Measurements from ENCODE around the genes OR2D3, PPFIBP2, NLRP10, TMEM9B and NRIP3.

DNA sequence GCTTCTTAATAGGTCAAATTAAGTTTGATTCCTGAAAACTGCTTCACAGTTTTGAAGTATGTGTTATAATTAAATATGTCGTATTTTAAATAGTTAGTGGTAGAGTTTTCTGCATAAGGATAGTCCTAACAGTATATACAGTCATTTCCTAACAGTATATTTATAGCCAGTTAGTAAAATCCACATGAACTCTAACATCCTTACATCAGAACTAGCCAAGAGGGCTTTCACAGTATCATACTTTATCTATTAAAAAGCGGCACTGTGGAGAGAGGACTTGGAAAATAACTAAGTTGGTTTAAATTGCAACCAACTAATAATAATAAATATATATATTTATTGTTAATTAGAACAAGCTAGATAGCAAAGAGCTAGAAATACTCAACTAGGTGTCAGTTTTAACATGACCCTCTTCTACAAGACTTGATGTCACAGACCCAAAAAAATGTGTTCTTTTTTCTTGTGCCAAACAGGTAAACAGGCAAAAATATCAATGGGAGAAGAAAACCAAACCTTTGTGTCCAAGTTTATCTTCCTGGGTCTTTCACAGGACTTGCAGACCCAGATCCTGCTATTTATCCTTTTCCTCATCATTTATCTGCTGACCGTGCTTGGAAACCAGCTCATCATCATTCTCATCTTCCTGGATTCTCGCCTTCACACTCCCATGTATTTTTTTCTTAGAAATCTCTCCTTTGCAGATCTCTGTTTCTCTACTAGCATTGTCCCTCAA is at the start of gene OR2D3:
TSS of gene OR2D3 (plus strand) at position 446 of the 733 bp plus-strand sequence.
- PRO-cap, result no peak
- RAMPAGE, long total RNA, 4 experiments, result no peak in any of the 4 experiments

- PRO-cap, result bidirectional peak, plus-strand start at chr11:7513999, minus-strand start at chr11:7513640
- RAMPAGE, long total RNA, 4 experiments, result start-site peak on the plus strand in 2 of 4 experiments, at chr11:7513929-7514016 at its widest, 27 to 29 reads per replicate; start-site peak on the minus strand in 4 of 4 experiments, at chr11:7513628-7513661 at its widest, 16 to 29 reads per replicate
Observed at GRCh38 chr11:7513443-7514182, at the start of gene PPFIBP2. TSS of gene PPFIBP2 (plus strand) at chr11:7513999.

GRCh38 chr11:7554032-7554529 is 40.3 kb downstream of the PPFIBP2 start:
- PRO-cap, result no peak
- RAMPAGE, long total RNA, 4 experiments, result no peak in any of the 4 experiments

DNA sequence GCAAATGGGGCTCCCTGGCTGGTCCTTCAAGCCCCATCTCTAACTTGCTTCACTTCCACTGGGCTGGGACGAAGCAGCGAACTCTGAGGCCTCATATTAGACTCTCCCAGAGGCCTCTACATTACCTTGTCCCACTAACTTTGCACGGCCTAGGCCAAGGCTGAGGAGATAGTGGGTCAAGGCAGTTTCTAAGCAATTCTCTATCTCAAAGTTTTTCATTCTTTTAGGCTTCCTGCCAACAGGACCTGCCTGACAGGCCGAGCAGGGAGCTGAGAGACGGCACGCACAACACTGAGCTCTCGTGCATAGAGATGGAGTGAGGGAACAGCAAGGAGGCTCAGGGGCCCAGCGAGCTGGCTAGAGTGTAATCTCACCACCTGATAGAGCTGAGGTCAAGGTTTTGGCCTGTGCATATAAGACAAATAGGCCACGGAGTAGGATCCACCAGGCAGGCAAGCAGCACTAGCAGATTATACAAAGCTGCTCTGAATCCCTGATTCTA is 2.0 kb downstream of the CYB5R2 start:
- PRO-cap, result no peak
- RAMPAGE, long total RNA, 4 experiments, result no peak in any of the 4 experiments

GRCh38 chr11:7965249-7965512 is at the start of gene NLRP10:
TSS of gene NLRP10 (minus strand) at chr11:7965447.
- PRO-cap, result no peak
- RAMPAGE, long total RNA, 4 experiments, result no peak in any of the 4 experiments

DNA sequence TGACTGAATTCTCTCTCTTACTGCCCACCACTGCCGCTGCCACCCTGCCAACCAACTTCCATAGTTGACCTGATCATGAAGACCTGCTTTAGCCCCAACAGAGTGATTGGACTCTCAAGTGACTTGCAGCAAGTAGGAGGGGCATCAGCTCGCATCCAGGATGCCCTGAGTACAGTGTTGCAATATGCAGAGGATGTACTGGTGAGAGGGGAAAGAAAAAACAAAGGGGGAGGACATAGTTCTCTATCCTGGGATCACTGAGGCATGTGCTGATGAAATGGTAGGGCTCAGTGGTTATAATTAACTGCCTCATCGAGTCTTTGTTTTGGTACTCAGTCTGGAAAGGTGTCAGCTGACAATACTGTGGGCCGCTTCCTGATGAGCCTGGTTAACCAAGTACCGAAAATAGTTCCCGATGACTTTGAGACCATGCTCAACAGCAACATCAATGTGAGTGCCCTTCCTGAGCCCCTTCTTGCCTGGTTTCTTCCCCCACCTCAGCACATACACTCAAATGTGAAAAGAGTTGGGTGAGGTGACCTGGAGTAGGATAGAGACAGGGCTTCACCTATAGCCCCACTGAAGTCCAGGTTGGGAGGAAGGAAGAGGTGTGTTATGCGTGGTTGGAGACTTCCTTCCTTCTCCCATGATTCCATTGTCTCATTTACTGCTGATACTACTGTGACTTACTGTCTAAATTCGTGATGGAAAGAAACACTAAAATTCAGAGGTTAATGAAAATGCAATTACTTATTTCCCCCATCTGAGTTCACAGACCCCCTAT is 8.0 kb downstream of the EIF3F start:
- PRO-cap, result no peak
- RAMPAGE, long total RNA, 4 experiments, result no peak in any of the 4 experiments

- PRO-cap, result no peak
- RAMPAGE, long total RNA, 4 experiments, result no peak in any of the 4 experiments
Observed at GRCh38 chr11:8032868-8033640, 45.9 kb downstream of the EIF3F start.

DNA sequence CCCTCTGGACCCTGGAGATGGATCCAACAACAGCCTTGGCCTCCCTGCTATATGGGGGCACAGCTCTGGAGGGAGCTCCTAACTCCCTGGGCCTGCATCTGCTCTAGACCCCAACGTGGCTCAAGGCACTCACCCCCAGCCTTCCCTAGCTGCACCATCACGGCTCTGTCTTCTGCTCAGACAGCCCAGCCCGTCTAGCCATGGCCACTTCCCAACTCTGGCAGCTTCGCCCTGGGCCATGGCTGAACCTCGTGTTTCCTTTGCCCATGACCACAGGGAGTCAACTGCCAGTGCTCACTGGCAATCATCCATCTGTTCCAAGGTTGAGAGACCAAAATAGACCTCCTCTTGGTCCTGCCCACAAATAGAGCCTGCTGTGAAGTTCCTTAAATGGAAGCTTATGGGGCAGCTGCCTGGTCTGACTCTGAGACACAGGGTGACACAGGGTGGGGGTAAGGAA is 5.4 kb downstream of the LMO1 start:
- PRO-cap, result no peak
- RAMPAGE, long total RNA, 4 experiments, result no peak in any of the 4 experiments

- PRO-cap, result no peak
- RAMPAGE, long total RNA, 4 experiments, result no peak in any of the 4 experiments
Observed at GRCh38 chr11:8315206-8315530, 51.5 kb upstream of the LMO1 start.

DNA sequence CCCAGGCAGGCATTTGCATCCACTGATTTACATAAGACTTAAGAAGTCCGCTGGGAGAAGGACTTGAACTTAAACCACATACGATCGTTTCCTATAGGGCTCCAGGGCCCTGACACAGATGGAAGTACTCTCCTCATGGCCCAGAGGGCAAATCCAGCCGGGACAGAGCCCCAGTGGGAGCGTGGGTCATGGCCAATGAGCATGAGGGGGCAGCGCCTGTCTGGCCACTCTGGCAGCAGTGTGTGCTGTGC is 79.2 kb upstream of the LMO1 start:
- PRO-cap, result no peak
- RAMPAGE, long total RNA, 4 experiments, result no peak in any of the 4 experiments

- PRO-cap, result no peak
- RAMPAGE, long total RNA, 4 experiments, result no peak in any of the 4 experiments
Observed at GRCh38 chr11:8684442-8685019, 1.9 kb downstream of the RPL27A start.

GRCh38 chr11:8694791-8695300 is 12.3 kb downstream of the RPL27A start:
- PRO-cap, result no peak
- RAMPAGE, long total RNA, 4 experiments, result no peak in any of the 4 experiments

- PRO-cap, result no peak
- RAMPAGE, long total RNA, 4 experiments, result no peak in any of the 4 experiments
Observed at GRCh38 chr11:8765378-8765663, 45.2 kb downstream of the DENND2B start.

DNA sequence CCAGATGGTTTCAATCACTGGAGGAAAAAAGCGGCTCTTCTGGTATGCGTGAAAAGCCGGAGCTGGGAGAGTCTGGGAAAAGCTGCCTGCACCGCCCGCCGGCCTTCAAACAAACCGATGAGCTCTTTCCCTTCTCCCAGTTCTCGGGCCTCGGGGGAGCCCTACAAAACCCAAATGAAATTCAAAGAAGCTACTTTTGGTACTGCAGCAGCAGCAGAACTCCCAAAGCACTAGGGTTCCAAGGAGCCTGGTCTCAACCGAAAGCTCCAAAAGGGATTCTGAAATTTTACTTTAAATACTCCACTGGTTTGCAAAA is 39.6 kb upstream of the AKIP1 start:
- PRO-cap, result bidirectional peak, plus-strand start at position 108 of the sequence, minus-strand start outside the sequence
- RAMPAGE, long total RNA, 4 experiments, result no peak in any of the 4 experiments

- PRO-cap, result bidirectional peak, plus-strand start at chr11:8964222, minus-strand start at chr11:8964118; bidirectional peak, plus-strand start at chr11:8964510, minus-strand start at chr11:8964442; bidirectional peak, plus-strand start at chr11:8964731, minus-strand start at chr11:8964750; bidirectional peak, plus-strand start at chr11:8965025, minus-strand start at chr11:8964934
- RAMPAGE, long total RNA, 4 experiments, result start-site peak on the plus strand in 1 of 4 experiments, at chr11:8964507-8964518 at its widest, 19 reads per replicate; start-site peak on the minus strand in 4 of 4 experiments, at chr11:8964380-8965024 at its widest, 20 to 315 reads per replicate
Observed at GRCh38 chr11:8963792-8965181, at the start of gene TMEM9B. TSS of gene TMEM9B (minus strand) at chr11:8964442.

- PRO-cap, result bidirectional peak, plus-strand start at chr11:9004161, minus-strand start at chr11:9004001
- RAMPAGE, long total RNA, 4 experiments, result start-site peak on the minus strand in 1 of 4 experiments, at chr11:9003997-9004026 at its widest, 11 reads per replicate
Observed at GRCh38 chr11:9003362-9004302, at the start of gene NRIP3. TSS of gene NRIP3 (minus strand) at chr11:9004001.

DNA sequence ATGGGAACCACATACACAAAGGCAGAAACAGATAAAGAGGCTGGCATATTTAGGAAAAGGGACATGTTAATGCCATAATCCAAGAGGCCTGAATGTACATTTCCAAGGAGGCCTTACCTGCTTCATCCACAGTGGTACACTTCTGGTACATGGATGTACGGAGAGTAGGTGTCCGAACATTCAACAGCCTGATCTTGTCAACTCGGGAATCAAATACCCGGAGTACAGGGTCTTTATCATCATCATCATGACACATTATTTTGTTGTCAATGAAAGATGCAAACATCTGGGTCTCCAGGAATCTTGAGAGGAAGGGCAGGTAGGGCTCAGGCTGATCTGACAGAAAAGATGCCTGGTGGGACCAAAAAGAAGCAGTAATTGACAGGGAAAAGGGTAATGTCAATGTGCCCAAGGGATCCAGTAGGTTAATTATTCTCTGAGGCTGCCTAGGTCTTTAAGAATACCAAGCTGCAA is 86.7 kb upstream of the SCUBE2 start:
- PRO-cap, result no peak
- RAMPAGE, long total RNA, 4 experiments, result no peak in any of the 4 experiments

DNA sequence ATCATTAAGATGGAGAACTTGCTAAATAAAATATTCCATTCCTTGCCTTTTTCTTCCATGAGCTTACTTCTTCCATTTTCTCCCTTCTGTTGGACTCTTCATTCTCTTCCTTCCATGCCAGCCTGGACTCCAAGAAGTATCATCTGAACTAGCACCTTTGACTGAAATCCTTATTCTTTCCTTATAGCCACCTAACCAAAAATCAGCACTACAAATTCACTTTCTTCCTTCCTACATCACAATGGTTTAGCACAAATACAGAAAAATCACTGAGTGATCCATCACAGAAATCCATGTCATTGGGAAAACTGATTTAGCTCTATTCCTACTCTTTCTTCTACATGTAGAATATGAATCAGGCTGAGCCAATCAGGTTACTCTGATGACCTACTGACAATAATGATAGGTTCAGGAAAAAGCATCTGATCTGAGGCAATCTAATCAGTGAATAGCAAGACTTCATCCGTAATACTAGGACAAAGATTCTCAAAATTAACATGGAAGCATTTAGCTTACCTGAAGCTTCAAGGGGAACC is 6.0 kb downstream of the TMEM41B start:
- PRO-cap, result no peak
- RAMPAGE, long total RNA, 4 experiments, result no peak in any of the 4 experiments

- PRO-cap, result no peak
- RAMPAGE, long total RNA, 4 experiments, result no peak in any of the 4 experiments
Observed at GRCh38 chr11:9311285-9311588, 3.2 kb downstream of the TMEM41B start.

DNA sequence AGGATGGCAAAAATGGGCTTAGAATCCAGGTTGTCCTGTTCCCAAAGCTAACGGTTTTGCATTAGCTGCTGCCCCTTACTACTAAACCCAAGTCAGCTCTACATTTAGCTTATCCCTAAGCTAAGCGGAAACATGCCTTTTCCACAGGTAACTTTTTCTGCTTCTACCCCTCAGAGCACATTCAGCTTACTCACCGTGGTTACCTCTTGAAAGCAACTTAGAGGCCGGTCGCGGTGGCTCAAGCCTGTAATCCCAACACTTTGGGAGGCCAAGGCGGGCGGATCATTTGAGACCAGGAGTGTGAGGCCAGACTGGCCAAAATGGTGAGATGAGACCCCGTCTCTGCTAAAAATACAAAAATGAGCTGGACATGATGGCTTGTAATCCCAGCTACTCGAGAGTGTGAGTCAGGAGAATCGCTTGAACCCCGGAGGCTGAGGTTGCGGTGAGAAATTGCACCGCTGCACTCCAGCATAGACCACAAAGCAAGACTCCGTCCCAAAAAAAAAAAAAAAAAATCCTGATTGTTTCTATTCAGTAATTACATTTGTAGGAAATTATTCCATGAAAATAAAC is 799 bp upstream of the TMEM41B start:
- PRO-cap, result no peak
- RAMPAGE, long total RNA, 4 experiments, result no peak in any of the 4 experiments

Data from esophagus muscularis mucosa (tissue), 4 donors.